AG04449 (cell line): ENCODE measurements around a stretch of chr1.

DNA sequence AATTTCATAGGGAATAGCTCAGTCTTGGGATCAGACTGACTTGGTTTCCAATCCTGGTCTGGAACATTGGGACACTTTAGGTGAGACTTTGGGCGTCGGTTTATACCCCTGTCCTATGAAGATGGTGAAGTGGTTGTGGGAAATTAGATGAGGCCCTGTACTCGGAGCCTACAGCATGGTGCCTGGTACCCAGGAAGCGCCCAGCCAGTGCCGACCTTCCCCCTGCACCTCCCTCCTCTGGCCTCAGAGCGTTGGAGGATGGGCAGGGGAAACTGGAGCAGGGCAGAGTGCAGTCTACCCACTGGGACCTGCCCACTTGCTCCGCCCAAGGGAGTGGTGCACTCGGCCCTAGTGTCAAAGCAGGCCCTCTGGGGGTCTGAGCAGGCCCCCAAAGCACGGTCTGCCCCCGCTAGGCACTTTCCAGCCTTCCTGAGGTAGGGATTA lies 8.2 kb downstream of the LEXM start:
- RRBS = no CpG with 5 or more reads among the region's 10 CpGs

DNA sequence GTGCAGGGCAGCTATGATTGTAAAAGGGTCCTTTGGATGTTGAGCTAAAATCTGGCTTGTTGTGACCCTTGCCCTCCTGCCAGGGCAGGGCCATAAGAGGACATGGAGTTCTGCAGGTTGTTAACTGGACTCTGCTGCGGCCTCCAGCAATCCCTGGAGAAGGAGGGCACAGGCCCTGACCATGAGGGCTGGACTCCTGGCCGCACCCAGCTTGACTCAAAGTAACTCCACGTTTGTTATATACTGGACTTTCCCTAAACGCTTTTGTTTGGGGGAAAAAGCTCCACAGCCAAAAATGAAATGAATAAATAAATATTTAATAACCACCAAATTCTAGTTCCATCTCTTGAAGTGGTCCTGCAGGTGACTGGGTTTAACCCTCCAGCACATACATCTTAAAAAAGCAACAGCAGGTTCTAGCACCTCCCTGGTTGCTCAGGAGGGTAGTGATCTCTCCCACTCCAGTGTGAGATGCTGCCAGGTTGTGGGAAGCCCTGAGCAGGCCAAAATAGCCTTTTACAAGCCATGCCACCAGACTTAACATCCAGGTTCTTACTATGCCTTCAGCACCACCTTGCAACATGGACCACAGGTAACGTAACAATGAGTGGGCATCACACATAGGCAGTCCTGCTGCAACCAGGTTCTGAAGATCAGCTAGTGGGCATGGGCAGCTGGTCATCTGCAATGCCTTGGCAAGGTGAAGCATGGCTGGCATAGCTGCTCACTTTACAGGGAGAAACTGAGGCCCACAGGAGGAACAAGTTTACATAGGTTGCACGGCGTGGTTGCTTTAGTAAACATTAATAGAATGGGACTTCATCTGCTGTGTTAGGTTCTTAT lies 40.2 kb downstream of the LEXM start:
- RRBS = no CpG with 5 or more reads among the region's 7 CpGs

GRCh38 chr1:54852080-54852682 lies 34.8 kb downstream of the DHCR24 start:
- RRBS = no CpG with 5 or more reads among the region's 15 CpGs

GRCh38 chr1:54859142-54859562 lies 27.8 kb downstream of the DHCR24 start:
- RRBS = no CpG with 5 or more reads among the region's 2 CpGs

DNA sequence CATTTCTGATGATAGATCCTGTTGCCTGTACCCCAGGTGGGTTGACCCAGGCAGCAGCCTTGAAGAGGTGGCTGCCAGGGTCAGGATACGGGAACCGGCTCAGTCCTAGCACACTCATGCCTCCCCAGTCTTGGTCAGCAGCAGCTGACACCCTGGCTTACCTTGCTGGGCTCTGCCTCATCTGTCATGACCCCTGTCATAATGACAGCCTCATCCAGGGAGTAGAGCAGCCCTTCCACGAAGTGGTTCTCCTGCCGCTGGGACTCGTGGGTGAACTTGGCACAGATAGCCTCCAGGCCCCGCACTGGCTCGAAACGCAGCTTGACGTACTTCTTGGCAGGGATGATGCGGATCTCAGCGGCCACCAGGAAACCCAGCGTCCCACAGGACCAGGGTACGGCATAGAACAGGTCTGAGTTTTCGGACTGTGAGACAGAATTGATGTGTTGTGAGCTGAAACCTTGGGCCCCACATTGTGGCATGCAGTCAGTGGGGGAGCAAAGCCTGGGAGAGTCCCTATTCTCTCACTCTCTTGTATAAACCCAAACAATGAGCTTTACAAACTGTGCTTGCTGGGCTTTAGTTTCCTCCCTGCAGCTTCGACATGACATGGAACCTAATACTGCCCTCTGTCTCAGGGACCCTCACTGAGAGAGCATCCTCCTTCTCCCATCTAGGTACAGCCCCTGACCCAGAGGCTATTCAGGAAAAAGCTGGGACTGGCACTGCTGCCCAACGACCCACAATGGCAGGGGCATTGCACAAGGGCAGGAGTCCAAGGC lies 15.6 kb downstream of the DHCR24 start:
- RRBS = no CpG with 5 or more reads among the region's 16 CpGs

GRCh38 chr1:54887332-54887755 lies 349 bp upstream of the DHCR24 start:
- RRBS = 3% methylated on average over 5 of the region's 32 CpGs

GRCh38 chr1:54887756-54888892 lies 1.1 kb upstream of the DHCR24 start:
- RRBS = no CpG with 5 or more reads among the region's 14 CpGs

- RRBS = no CpG with 5 or more reads among the region's 4 CpGs
Measured at GRCh38 chr1:55064794-55065412, 25.6 kb downstream of the PCSK9 start.

DNA sequence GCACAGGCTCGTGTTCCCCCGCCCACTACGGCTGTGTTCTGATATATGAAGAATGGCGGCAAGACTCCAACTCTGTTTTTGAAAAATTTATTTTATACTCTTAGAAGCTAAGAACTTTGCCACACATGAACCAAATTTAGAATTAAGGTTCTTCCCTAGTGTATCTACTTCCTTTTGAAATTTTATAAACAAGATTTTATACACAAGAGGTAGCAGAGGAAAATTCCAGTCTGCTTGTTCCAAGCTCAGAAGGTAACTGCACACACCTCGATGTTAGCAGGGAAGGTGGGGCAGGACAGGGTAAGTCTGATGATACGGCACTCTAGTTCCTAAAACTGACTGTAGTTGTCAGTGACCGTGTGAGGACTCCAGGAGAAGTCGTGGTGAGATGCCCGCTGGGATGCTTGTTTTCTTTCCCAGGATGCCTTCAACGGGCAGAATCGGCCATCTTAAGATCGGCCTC lies 27.0 kb downstream of the PCSK9 start:
- RRBS = no CpG with 5 or more reads among the region's 12 CpGs

- RRBS = no CpG with 5 or more reads among the region's 4 CpGs
Measured at GRCh38 chr1:55575927-55576522, 360.9 kb upstream of the USP24 start.

GRCh38 chr1:56200393-56200889 lies 378.9 kb downstream of the PLPP3 start:
- RRBS = no CpG with 5 or more reads among the region's 4 CpGs

- RRBS = no CpG with 5 or more reads among the region's 9 CpGs
Measured at GRCh38 chr1:56461039-56461819, 118.1 kb downstream of the PLPP3 start.

DNA sequence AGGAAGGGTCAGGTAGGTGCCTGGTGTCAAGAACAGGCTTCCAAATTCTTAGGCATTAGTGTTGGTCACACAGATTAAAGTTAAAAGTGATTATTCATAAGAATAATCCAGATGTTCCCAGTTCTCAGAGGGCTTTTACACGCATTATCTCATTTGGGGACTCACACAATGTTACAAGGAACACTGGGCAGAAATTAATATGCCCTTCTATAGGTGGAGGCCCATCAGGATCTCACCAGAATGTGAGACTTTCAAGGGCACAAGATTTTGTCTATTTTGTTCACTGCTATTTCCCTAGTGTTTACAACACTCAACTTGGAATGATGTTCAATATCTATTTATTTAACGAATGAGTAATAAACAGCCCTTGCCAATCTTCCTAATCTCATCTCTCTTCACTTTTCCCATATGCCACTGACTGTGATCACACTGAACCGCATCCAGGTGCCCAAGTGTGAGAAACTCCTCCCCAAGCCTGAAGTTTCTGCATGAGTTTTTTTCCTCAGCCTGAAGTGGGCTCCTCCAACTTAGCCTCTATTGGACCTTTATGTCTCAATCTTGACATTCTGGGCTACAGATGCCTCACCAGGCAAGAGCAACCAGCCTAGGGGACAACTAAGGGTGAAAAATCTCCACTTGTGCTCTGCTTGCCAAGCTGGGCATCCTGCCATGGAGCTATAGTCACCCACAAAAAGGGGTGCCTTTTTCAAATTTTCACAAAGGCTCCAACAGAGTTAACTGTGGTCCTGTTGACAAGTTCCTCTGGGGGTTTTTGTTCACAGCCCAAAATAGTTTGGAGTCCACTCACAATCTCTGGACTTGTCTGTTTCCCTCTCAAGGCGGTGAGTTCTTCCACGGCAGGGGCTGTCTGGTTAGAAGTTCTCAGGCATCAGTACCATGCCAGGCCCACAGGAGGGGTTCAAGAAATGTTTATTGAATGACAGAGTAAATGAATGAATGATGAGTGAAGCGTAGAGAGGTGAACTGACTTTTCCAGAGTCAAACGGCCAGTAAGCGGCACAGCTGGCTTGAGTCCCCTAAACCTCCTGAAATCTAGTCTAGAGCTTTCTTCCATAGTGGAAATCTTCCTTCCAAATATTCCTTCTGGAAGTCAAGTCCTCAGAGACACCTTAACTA lies 105.6 kb downstream of the PLPP3 start:
- RRBS = no CpG with 5 or more reads among the region's 8 CpGs

DNA sequence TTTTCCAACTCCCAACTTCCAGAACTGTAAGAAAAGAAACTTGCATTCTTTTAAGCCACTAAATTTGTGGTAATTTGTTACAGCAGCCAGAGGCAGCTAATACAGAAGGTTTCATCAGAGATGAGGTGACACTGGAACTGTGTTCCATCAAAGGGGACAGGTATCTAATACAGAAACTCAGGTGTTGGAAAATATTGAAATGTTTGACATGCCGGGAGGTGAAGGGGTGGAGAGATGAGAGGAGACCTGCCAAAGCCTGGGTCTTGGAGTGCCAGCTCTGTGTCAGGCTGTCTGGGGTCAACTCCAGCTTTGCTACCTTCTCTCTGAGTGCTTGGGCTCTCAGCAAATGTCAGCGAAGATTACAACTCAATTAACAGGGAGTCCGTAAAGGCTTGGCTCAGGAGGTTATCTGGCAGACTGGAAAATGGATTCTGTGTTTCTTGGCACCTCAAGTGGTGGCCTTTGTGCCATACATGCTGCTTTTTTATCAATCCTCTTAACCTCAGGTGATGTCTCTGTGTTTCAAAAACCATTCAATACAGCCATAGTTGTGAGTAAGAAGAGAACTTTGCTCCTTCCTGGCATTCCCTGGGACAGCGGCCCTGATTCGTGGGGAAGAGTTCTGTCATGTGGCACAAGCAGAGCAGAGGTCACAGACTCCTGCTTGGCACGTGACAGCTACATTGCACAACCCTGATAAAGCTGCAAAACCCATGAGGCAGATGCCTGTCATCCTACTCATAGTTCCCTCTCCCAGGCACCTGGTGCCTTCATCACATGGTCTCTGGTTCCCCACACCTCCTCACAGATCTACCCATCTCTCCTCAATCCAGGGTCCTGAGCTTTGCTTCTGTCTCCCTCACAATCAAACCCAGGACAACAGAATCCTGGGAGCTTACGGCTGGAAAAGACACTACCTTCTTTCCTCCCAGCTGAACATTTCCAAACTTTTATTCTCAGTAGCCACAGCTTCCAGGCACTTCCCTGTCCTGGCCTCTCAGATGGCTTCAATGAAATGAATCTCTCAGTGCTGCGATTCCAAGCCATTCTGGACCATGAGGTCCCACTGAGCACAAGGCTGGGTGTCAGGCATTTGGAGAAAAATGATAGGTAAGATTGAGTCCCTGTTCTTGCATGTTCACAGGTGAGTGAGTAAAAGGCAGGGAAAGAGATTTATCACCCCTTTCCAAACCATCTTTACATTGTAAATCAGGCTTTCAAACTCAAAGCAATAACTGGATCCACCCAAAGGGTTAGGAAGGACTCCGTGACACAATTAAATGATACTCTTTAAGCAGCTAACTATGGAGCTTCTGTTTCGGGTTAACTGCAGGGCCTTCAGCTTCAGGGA lies 70.9 kb downstream of the PLPP3 start:
- RRBS = no CpG with 5 or more reads among the region's 10 CpGs

DNA sequence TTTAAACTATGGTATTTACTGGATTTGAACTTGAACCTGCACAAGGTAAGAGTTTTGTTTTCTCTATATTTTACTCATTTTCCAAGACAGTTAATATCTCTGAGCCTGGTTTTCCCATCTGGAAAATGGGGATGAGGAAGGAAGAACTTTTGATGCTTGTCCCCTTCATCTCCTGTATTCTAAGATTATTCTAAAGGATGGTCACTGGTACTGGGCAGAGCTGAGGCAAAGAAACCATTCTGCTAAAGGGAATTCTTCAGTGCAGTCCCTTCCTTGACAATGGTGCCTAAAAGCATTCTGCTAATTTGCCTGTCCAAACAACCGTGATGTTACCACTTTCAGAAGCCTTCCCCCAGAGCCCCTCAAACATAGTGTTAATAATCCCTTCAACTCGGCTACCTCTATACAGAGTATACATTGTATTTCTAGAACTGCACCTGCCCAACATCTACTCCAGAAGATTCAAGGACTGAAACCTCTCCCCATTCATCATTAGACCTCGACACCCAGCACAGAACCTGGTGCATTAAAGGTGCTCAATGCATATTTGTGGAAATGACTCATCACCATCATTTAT lies 19.6 kb downstream of the PLPP3 start:
- RRBS = no CpG with 5 or more reads among the region's 3 CpGs

GRCh38 chr1:56577758-56578517 lies 1.4 kb downstream of the PLPP3 start:
- RRBS = under 1% methylated on average over 5 of the region's 27 CpGs

- RRBS = no CpG with 5 or more reads among the region's 2 CpGs
Measured at GRCh38 chr1:56681823-56682649, 36.9 kb downstream of the PRKAA2 start.

DNA sequence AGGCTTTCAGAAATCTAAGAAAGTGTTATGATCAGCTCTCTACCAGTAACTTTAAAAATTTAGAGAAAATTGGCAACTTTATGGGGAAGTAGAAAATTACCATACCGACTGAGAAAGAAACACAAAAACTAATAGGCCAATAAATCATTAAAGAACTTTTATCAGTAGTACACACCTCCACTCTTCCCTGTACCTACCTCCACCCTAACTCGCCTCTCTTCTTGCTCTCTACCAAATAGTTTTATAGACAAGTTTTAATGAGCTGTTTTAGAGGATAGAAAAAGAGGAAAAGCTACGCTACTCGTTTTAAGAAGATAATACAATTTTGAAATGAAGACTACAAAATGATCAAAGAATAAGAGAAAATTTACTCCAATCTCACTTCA lies 49.1 kb downstream of the FYB2 start:
- RRBS = no CpG with 5 or more reads among the region's 4 CpGs

- RRBS = no CpG with 5 or more reads among the region's 4 CpGs
Measured at GRCh38 chr1:56816851-56817310, 2.3 kb downstream of the FYB2 start.

GRCh38 chr1:56897579-56898635 lies 43.3 kb downstream of the C8A start:
- RRBS = no CpG with 5 or more reads among the region's 6 CpGs